PC-3 (cell line): ENCODE results near the genes TLR2 and RBM46.

- RAMPAGE, long total RNA = no peak
Measured at GRCh38 chr4:152800514-152801384, 21.0 kb downstream of the ARFIP1 start.

- RAMPAGE, long total RNA = no peak
Measured at GRCh38 chr4:152997812-152998333, 61.8 kb downstream of the FHDC1 start.

GRCh38 chr4:153005790-153006632 is 69.9 kb downstream of the FHDC1 start:
- RAMPAGE, long total RNA = no peak

DNA sequence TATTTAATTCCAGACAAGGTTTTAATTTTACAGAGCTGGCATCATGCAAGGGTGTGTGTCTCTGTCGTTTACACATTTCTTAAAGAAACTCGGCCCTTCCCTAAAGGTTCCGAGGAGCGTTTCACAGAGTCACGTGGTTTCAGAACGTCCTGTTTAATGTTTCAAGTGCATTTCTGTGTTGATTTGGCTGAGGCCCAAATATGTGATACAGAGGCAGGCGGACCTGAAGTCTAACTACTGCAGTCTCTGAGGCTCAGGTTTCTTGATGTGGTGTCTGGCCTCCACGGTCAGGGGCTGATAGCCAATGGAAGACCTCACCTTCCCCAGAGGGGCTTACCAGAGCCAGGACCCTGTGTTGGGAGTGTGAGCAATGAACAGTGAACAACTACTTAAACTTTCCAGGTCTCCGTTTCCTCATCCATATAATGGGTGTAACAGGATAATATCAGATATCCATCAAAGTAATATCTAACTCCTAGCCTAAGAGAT is 50.2 kb upstream of the TRIM2 start:
- RAMPAGE, long total RNA = no peak

- RAMPAGE, long total RNA = no peak
Measured at GRCh38 chr4:153219097-153219506, 14.9 kb downstream of the TRIM2 start.

DNA sequence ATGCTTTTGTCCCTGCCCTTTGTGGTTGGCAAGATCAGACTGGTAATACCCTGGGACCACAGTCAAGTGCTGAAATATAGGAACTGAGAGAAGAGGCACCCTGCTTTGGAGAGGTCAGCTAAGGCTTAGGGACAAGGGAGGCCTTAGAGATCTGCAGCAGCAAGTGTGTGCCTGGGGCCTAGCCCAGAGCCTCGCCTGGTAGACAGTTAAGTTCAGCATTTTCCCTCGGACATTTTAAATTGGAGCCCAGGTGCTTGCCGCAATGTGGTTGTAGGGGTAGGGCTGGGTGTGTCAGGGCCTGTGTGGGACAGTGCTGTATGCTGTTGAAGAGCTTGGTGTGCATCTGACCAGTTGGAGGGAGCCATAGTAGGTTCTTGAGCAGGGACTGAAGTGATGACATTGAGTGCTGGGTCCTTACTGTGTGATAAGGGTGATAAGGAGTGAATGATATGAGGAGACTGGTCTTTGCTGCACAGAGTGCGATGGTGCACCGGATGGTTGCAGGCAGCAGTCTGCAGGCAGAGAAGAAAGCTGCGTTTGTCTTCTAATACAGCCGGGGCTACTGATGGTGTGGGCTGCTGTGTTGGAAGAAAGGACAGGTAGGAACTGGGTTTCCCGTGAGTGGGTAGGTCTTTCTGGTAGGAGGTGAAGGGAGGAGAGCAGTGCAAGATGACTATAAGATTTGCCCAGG is 6.8 kb downstream of the TMEM131L start:
- RAMPAGE, long total RNA = no peak

GRCh38 chr4:153539542-153540194 is 73.5 kb downstream of the TMEM131L start:
- RAMPAGE, long total RNA = no peak

GRCh38 chr4:153639878-153640474 is 44.1 kb upstream of the TLR2 start:
- RAMPAGE, long total RNA = no peak

GRCh38 chr4:153683881-153684502 is at the start of gene TLR2:
Gene TLR2, plus strand, starts transcription at chr4:153684280.
- RAMPAGE, long total RNA = no peak

- RAMPAGE, long total RNA = no peak
Measured at GRCh38 chr4:153759077-153759804, 583 bp downstream of the RNF175 start.

DNA sequence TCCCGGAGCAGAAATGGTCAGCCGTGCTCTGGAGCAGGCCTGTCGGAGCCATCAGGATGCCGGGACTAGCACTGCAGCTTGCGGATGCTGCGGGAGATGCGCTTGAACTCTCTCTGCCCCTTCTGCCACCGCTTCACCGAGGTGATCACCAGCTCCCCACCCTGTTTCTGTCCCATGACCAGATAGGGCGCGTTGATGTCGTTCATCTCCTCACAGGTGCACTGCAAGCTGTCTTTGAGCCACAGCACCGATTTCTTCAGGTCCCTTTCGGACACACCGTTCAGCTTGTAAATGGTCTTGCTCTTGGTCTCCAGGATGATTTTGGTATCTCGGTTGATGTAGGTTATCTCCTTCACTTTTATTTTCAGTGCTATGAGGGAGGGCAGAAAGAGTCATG is 7.5 kb downstream of the SFRP2 start:
- RAMPAGE, long total RNA = no peak

GRCh38 chr4:154506978-154507577 is 15.5 kb upstream of the DCHS2 start:
- RAMPAGE, long total RNA = no peak

DNA sequence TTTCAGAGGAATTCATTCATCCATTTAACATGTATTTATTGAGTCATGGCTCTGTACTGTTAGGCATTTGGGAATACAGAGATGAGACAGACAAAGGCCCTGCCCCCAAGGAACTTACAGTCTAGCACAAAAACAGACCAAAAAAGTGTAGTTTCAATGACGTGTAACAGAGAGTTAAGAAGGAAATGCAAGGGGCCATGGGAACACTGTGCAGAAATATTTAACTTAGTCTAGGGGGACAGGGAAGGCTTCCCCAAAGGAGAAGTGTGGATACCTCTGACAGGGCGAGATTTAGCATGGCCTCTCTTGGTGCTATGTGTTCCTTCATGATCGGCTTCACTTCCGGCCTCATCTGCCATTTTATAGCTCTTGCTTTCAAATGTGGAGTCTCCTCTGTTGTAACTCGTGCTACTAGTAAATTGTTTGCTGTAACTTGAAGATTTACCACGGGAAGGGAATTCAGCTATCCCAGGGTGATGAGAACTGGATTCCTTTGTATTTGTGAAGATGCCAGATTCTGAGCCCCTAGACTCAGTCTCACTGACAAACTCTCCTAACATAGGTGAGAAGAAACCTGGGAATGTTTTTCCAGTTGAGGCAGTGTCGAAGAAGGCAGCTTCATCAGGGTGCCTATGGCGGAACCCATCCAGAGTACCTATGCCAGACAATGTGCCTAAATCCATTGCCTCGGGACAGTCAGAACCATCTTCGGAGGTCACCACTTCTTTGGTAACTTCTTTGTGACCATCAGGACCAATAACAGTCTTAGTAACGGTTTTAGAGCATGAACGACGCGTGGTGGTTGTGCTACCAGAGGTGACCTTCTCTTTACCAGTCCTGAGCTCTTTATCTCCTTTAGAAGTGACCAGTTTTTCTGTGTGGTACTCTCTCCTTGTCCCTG is 5.0 kb downstream of the FGA start:
- RAMPAGE, long total RNA = no peak

DNA sequence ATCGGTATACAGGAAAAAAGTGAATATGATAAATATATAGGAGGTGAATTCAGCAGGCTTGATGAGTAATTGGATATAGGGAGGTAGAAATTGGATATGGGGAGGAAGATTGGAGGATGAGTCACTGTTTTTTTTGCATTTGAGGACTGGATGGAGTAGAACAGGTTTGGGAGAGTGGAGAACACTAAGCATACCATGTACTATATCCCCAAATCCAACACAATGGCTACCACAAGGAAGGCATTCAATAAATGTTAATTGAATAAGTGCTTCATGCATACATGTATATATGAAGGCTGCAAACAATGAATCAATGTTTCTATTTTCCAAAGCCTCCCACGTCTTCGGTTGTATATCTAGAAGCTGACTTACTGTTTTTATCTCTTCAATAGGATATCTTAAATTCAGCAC is 9.7 kb downstream of the FGG start:
- RAMPAGE, long total RNA = no peak

- RAMPAGE, long total RNA = no peak
Measured at GRCh38 chr4:154607807-154608906, 4.3 kb downstream of the FGG start.

GRCh38 chr4:154610372-154611107 is 1.9 kb downstream of the FGG start:
- RAMPAGE, long total RNA = no peak

- RAMPAGE, long total RNA = no peak
Measured at GRCh38 chr4:154658618-154658820, 46.1 kb upstream of the FGG start.

DNA sequence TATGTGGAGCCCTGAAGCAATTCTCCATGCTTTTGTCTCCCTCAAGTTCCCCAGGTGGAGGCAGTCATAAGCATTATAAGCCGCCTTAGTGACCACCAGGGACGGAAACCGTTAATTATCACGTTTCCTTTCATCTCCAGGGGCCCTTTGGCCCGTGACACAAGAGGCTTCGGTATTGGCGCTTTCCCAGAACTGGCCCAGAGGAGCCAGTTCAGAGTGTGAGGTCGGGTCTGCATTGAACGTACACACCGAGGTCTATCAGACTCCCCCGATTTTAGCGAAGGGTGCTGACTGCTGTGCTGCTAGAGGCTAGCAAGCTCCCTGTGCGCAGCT is 2.0 kb upstream of the LRAT start:
- RAMPAGE, long total RNA = no peak

DNA sequence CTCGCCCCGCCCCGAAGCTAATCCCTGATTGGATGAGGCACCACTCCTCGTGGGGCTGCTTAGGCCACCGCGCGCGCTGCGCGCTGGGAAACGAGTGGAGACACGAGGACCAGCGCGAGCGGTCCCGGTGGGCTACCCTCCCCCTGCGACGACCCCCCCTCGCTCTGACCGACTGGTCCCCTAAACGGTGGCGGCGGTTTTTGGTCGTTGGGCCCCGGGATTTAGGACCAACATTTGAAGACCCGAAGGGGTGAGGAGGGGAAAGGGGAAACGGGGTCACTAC is at the start of gene RBM46:
Gene RBM46, plus strand, starts transcription at position 86 of the 283 bp plus-strand sequence.
- RAMPAGE, long total RNA = no peak

DNA sequence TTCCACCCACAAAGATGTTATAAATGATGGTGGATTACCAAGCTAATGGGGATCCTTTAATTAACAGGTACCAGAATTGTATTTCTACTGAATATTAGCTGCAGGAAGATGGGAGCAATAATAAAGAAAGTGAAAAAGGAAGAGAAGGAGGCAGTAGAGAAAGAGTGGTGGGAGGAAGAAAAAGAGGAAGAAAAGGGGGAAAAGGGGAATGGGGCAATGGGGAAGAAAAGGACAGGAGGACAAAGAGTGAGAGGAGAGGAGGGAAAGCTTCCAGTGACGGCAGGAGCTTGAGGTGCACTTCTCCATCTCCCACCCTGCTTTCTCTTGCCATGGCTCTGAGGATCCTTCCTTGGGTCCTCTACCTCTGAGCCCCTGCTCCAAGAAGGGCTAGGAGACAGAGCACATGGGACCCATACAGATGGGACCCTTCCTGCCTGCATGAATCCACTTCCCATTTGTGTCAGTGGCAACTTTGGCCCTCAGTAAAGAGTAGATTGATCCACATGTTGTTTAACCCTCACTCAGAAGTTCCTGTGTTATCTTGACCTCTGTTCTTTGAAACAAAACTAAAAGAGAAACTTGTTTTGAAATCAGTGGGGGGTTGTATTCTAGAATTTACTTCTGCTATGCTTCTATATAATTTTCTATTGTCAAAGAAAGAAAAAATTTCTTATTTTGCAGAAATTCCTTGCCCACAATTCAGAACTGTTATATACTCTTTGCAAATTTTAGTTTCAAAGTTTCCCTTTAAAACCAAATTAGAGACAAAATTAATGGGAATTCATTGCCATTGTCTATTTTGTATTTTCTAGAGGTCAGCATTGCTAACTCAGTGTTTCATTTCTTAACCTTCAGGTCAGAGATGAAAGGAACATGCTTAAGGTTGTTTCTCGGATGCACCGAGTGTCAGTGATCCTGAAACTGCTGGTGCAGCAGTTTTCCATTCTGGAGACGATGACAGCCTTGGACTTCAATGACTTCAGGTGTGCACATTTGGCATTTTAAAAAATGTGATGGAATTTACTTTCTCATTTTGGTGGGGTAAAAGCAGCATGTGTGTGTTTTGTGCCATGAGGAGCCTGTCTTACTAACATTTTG is 4.9 kb downstream of the TDO2 start:
- RAMPAGE, long total RNA = no peak